SUDHL5 (cell line): ENCODE measurements around the gene LCTL.

DNA sequence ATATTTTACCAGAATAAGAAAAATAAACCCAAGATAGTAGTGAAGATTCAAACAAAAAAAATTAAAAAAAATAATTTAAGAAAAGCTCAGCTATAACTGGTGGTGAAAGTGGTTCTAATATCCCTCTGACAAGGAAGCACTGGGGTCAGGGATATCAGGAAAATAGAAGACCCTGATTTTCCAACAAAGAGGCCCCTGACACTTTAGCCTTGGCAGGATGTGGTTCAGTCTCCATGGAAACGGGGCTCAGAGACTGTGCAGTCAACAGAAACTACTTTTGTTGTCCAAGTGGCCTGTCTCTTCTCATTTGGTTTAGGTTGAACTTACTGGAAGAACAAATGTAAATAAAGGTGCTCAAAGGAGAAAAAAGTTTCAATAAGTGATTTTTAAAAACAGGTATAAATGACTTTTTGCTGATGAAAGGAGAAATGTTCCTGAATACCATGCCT lies 27.2 kb downstream of the INTS14 start:
- PRO-cap, result no peak

DNA sequence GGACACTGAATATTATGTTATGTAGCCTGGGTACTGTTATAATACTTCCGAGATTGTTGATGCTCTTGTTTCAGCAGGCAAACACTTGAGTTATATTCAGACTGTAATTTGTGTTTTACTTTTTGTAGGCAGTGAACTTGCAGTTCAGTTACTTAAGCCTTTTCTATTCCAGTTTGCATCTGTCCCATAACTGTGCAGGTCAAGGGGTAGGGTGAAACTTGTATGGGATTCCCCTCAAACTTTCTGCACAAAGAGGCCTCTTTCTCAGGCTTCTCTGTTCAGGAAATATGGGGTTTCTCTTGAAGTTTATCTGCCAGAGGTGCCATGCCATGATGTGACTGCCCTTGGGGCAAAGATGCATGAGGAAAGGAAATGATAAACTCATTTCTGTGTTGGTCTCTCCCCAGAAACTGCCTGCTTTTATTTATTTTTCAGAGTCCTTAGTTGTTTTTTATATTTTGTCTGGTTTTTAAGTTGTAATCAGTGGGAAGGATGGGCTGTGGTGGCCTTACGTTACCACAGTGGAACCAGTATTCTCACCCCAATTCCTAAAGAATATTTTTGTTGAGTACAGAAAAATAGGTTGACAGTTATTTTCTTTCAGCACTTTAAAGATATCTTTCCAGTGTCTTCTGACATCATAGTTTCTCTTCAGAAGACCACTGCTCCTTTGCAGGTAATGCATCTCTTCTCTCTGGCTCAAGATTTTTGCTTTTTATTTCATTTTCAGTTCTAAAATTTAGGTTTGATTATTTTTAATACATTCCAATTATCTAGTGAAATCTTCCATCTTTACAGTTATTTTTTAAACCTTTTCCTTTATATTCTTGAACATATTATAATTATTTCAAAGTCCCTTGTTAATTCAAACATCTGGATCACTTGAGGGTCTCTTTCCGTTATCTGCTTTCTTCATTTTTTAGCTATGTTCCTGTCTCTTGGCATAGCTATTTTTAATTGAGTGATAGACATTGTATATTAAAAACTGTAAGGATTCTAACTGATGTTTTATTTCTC lies 67.0 kb downstream of the SLC24A1 start:
- PRO-cap, result no peak

DNA sequence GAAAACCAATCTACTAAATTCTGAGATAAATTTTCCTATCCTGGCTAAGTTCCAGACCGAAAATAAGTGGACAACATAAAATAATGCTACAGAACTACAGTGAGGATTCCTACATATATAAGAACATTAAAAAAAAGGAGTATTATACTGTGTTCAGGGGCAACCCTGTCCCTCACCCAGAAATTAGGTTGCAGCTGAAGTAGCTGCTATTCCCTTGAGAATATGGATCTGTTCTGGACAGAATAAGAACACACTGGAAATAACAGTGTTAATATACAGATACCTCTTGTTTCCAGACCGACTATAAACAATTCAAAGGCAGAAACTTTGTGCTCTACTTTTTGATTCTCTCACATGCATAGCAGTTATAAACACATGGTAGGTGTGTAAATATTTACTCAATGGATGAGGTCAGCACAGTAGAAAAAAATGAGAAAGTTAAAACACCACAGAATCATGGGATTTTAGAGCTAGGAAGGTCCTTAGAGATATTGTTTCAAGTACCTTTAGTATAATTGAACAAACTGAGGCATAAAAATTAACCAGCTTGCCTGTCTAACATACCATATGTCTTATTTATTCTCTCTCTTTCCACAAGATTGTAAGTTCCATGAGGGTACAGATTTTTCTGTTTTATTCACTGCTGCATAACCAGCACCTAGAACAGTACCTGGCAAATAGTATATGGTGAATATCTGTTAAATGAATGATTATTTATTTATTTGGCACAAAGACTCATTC lies 25.2 kb downstream of the DENND4A start:
- PRO-cap, result no peak

DNA sequence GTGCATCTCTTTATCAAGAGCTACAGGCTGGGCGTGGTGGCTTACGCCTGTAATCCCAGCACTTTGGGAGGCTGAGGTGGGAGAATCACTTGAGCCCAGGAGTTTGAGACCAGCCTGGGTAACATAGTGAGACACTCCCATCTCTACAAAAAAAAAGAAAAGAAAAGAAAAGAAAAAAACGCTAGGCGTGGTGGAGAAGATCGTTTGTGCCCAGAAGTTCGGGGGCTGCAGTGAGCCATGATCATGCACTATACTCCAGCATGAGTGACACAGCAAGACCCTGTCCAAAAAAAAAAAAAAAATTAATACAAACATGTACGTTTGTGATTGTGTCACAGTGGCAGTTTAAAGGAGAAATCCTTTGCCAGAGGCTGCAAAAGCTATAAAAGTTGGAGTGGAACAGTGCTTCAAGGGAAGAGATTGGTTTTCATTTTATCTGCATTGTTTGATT lies 909 bp upstream of the DIS3L start:
- PRO-cap, result no peak

- PRO-cap, result no peak
Observed at GRCh38 chr15:66410958-66411627, 24.4 kb downstream of the MAP2K1 start.

GRCh38 chr15:66490660-66491396 lies 6.7 kb downstream of the SNAPC5 start:
- PRO-cap, result no peak

- PRO-cap, result no peak
Observed at GRCh38 chr15:66565655-66566112, at the start of gene LCTL. Gene LCTL (minus strand): TSS chr15:66565998.

GRCh38 chr15:66621199-66622731 lies 56.0 kb upstream of the LCTL start:
- PRO-cap, result no peak

DNA sequence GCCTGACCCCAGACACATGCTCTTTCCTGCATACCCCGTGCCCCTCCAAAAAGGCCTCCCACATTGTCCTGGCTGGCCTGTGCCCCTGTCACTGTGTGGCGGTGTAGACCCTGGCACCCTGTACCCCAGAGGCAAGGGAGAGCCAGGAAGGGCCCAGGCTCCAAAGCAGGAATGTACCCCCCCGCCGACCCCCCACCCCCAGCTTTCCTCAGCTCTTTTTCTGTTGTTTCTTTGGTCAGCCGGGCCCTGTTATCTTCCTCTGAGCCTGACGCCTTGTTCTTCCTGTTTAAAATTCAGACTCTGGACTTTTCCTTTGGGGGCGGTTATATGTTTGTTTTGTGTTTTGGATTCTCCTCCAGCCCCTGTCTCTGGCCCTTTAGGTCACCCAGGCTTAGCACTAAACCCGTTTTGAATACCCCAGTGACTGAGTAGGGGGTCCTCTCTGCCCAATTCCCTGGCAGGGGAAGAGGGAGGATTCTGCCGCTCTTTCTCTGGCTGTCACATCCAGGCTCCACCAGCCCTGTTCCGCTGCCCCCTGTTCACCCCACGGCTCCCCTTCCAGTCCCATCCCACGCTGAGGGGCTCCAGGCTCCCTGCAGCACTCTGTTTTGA lies 57.6 kb upstream of the SMAD6 start:
- PRO-cap, result no peak

DNA sequence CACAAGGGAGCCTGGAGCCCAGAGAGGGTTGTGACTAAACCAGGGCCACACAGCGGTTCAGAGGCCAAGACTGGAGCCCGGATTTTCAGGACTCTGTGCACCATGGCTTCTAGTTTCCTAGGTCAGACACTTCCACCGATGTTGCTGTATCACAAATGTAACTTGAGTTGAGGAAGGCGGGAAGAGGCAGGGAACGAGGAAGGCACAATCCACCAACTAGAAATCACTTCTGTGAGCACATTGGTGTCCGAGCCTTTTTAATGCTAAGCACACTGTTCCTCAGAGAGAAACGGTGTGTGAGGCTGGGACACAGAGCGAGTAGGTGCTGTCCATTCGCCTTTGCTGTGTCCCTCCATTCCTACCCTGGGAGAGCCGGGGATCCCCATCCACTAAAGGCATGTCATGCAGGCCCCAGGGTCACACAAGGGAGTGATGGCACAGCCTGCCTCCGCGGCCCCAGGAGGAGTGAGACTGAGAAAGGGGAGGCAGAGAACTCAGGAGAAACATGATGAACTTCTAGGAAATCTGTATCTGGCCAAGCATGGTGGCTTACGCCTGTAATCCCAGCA lies 30.5 kb upstream of the SMAD6 start:
- PRO-cap, result no peak

GRCh38 chr15:66703281-66703541 lies 1.2 kb downstream of the SMAD6 start:
- PRO-cap, result no peak

GRCh38 chr15:66720132-66720801 lies 18.2 kb downstream of the SMAD6 start:
- PRO-cap, result no peak

DNA sequence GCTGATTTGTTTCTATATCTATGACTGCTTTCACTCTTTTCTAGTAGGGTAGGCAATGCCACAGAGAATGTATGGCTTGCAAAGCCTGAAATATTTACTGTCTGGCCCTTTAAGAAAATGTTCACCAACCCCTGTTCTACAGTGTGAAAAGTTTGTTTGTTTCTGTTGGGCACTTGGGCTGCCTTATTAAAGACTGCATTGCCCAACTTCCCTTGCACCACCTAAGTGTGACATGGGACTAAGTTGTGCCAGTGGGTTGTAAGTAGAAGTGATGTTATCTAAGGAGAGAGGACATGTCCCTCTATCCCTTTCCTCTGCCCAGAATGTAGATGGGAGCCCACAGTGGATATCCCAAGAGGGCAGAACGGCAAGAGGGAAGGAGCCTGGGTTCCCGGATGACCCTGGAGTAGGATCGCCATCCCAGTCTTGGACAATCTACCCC lies 138.6 kb downstream of the SMAD6 start:
- PRO-cap, result no peak

DNA sequence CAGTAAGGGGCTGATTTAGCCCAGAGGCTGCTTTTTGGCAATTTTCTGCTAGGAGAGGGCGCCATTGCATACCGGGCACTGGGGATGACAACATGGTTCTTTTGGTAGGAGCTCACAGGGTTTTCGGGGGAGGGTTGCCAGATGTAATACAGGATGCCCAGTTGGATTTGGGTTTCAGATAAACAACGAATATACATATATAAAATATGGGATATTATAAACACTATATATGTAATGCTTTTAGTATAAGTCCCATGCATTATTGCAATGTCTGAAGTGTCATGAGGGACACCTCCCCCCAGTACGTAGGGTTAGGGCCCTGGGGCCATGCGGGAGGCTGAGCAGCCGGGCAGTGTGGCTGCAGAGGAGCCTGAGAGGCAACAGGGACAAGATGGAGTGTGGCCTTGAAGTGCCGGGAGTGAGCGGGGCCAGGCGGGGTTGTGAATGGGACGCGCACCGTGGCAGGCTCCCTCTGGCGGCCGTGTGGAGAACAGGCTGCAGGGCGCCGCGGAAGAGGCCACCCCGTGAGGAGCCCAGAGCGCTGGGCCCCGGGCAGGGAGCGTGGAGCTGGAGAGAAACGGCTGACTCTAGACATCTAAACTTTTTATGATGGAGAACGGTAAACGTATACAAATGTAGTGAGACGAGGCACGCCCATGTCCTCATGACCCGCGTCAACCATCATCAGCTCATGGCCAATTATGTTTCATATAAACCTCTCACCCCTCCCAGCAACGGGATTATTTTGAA lies 149.0 kb downstream of the SMAD6 start:
- PRO-cap, result no peak

DNA sequence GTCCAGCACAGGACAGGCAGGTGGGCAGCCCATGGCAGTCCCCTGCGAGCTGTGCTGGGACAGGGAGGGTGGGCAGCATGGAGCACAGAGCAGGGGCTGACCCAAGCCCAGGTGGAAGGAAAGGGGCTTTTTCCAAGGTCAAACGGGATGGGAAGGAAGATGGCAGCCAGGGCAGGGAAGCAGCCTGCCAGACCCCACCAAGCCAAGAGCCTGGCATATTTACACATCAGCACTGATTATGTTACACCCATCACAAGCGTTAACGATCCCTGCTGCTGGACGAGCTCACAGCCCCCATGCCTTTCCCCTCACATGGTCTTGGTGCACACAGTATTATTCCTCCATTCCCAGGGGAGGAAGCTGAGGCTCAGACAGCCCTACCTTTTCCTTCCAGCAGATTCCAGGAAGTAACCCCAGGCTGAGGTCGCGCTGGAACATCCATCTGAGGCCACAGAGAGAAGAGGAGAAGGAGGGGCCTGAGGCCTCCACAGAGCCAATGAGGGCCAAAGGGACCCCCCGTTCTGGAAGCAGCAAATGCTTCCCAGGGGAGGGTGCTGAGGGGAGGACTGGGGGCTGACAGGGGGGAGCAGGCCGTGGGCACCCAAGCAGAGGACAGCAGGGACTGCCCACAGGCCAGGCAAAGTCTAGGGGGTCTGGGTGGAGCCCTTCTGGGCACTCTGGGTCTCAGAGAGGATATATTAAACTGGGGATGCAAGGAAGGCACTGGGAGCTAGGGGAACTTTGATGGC lies 175.9 kb downstream of the SMAD6 start:
- PRO-cap, result no peak

DNA sequence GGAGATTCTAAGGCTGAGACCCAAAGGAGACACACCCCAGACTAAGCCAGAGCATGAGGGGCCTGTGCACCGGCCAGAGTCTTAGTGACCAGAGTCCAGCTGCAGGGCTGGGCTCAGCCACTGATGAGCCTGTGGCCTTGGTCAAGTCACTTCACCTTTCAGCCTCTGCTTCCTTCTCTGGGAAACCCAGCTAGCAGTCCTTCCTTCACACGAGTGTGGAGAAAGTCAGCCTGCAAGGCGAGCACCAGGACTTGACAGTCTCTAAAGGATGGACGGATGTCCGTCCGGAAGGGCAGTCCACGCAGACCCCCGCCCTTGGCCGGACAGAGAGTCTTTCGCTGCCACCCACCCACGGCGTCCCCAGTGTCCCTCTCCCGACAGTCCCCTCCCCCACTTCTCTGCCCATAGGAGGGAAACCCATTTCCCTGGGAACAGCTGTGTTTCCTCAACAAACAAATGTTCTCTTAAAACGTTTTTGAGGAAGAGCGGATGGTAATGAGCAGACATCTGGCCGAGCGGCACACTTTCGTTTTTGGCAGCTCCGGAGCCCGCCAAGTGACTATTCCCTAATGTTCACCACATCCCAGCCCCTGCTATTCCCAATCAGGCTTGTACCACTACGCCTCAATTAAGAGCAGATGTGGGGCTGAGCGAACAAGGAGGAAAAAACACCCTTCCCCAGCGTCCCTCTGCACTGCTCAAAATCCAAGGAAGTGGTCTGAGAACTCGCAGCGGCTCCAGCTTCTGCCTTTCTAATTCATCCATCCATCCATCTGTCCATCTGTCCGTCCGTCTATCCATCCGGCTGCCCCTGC lies 129.1 kb upstream of the SMAD3 start:
- PRO-cap, result no peak

- PRO-cap, result no peak
Observed at GRCh38 chr15:67070817-67071454, 5.5 kb downstream of the SMAD3 start.

DNA sequence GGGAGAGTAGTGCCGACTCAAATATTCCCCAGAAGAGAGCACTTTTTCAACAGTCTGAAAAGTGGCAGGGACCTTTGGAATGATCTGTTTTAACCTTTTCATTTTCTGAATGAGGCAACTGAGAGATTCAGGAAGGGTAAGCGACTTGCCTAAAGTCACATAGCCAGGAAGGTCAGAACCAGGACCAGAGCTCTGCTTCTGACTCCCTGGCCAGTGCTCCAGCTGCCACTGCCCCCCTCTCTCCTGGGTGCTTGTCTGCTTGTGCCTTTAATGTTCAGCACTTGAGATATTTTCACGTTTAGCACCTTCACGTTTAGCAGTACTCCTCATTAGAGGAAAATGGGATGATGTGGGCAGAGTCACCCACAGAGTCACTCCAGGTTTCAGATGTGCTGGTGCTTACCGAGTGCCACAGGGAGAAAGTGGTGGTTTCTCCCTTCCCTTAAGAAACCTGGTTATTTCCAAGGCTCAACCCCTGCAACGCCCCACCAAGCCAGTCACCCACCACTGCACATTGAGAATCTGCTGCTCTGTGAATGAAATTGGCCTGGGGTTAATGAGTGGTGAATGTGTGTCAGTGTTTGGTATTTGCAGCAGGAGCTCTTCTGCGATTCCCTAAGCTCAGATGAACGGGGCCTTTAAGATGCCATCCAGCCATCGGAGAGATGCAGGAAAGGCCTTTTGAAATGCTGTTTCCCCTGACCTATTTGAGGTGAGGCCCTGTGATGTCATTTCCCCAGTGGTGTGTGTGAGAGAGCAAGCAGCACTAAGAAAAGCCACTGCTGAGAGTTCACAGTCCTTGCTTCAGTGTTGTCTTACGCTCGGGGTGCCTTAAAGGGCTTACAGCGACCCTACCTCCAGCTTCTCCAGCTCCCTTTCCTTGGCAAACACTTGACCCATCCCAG lies 68.6 kb downstream of the SMAD3 start:
- PRO-cap, result unidirectional peak, plus-strand start at position 807 of the sequence

- PRO-cap, result no peak
Observed at GRCh38 chr15:67174566-67175504, 79.6 kb downstream of the AAGAB start.

- PRO-cap, result no peak
Observed at GRCh38 chr15:67189231-67190109, 65.0 kb downstream of the AAGAB start.